Hematopoietic multipotent progenitor cell (in vitro differentiated cells): Measurements from ENCODE around the genes SERTM1 and STOML3.

- CAGE, long polyA plus RNA: no peak
These were observed 123.0 kb downstream of the RFC3 start for GRCh38 chr13:33940831-33941419.

DNA sequence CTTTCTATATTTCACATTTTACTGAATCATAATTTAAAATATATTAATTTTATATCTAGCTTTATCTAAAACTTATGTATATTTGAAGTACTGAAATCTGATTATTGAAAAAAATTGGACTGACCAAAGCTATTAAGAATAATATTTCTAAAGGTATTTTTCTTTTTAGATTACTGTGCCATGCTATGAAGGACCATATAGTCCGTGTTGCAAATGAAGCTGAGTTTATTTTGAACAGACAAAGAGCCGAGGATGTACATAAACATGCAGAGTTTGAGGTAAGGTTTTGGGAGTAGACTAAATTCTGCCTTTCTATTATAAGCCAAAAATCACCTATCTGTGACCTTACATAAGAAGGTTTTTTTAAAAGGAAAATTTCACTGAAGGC lies 127.6 kb downstream of the MAB21L1 start:
- CAGE, long polyA plus RNA: no peak

DNA sequence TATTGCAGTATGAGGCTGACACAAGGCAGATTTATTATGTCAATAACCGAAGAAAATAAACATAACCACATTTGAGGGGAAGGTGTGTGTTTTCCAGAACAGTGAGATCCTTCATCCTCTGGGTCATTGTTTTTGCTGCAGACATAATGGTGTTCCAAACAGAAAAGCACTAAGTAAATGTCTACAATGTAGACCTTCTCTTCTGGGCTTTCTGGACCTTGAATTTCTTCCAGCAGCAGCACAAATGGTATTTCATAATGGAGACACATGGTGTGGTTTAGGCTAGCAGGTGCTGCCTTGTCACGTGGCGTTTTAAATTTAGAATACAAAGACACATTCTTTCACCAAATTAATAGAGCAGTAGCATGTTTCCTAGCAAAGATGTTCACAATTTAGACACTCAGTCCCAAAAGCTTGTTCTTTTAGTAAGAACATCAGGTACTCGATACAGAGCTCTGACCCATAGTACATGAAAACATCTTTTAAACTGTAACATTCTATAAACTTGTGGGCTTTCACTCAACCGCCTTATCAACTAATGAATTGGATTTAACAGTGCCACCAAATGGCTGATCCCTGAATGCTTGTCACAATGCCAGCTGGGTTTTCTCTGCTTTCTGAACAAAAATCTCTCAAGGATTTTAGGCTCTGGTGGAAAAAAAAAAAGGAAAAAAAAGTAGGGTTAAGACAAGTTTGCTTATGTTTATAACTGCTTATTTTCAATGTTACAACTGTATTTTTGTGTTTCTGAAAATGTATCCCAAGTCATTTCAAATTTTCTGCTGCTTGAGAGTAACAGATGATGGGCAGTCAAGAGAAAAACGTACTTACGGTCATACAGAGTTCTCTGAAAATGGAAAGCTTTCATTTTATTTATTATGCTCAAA lies 290.1 kb downstream of the DCLK1 start:
- CAGE, long polyA plus RNA: no peak

DNA sequence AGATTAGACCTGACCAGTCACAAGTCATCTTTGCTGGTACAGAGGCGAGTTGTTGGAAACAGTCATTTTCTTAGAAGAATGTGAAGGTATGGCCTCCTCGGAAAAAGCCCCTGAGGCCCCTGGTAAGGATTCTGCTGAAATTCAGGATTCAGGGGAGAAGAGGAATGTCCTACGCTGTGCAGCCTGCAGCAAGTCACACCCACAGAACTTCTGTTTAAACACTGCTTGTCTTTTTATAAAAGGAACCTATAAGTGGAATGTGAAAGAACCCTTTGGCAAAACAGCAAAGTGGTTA lies 11.1 kb upstream of the SPART start:
- CAGE, long polyA plus RNA: no peak

DNA sequence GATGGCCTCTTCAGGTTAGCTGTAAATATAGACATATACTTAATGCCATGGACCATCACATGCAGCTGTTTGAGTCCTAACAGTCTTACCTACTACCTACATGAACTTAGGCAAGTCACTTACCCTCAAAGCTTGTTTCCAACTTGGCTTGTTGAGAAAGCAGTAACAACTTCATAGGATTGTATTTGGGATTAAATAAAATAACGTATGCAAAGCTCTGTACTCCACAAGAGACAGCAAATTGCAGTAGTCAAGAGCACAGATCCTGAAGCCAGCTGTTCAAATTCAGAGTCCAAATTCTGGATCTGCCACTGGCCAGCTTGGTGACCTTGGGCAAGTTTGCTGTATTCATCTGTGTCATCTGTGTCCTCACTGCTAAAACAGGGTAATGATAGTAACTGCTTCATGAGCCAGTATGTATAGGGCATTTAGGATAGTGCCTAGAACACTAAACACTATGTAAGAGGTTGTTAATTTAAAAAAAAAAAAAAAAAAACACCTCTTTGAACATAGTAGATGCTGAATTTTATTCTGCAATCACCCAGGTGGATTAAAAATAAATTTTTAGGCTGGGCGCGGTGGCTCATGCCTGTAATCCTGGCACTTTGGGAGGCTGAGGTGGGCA lies 13.4 kb upstream of the SPART start:
- CAGE, long polyA plus RNA: no peak

GRCh38 chr13:36673465-36674378 lies at the start of gene SERTM1:
Gene SERTM1 (plus strand): TSS chr13:36674020.
- CAGE, long polyA plus RNA: no peak

- CAGE, long polyA plus RNA: no peak
These were observed 26.8 kb downstream of the STOML3 start for GRCh38 chr13:38963798-38964344.

- CAGE, long polyA plus RNA: start-site peak on the minus strand at chr13:38990829-38990863, 50 reads
These were observed at the start of gene STOML3 for GRCh38 chr13:38990532-38991138. Gene STOML3 (minus strand): TSS chr13:38990831.

- CAGE, long polyA plus RNA: no peak
These were observed 16.0 kb upstream of the STOML3 start for GRCh38 chr13:39006683-39006966.

DNA sequence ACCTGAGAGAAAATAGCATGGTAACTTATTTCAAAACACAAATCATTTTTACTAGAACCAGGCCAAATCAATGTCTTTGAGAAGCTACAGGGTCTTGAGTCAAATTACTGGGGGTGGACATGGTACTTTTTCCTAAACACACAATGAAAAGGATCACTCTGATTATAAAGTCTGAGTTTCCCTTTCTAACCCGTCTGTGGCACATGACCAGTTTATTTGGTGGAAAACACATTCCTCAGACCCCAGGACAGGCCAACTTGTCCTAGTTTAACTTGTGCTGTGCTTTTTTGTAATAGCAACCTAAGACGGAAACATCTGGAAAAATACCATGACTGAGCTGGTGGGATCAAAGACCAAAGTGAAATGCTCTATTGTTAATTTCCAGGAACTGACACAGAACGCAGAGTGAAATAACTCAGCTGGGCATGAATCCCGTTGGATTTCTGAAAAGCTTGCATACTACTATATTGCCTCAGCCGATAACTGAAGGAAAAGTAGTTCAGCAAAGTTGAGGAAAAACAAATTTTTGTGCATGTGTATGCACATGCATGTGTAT lies 188.1 kb downstream of the LHFPL6 start:
- CAGE, long polyA plus RNA: no peak

GRCh38 chr13:39741314-39741793 lies 85.9 kb downstream of the COG6 start:
- CAGE, long polyA plus RNA: no peak

DNA sequence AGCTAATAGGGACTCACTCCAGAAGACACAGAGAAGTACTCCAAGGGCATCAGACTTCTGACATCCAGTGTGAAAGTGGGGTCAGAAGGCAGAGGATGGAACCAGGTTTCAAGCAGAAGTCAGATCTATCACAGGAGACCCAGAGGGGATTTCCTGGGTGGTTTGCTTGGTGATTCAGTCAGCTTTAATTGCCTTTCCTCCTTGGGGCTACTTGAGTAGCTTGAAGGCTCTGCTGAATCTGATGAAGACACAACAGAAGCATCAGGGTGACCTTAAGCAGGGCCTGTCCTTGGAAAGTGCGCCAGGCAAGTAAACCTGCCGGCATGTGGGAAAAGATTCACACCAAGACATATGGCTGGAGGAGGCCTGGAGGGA lies 300.6 kb downstream of the COG6 start:
- CAGE, long polyA plus RNA: no peak

DNA sequence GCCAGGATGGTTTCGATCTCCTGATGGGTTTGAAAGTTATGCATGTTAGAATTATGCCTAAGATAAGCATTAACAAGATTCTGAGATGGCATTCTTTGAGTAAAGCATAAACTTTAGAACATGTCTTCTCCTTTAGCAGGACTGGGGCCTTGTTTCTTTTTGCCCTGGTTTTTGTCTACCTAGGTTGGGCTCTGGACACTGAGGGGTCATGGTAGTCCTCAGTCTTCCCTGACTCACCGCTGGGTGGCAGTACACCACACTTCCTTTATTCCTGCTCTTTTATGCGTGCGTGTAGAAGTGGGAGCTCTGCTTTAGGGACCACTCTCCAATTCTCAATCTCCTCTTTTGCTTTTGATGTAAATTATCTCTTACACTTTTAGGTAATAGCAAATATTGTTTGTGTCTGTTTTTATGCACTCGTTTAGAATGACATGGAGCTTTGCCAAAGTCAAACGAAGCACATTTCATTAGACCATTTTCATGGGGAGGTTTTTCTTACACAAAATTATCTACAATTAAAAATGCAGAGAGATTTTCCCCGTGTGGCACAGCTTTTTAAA lies 413.8 kb downstream of the COG6 start:
- CAGE, long polyA plus RNA: no peak

GRCh38 chr13:40113449-40114015 lies 458.1 kb downstream of the COG6 start:
- CAGE, long polyA plus RNA: no peak

DNA sequence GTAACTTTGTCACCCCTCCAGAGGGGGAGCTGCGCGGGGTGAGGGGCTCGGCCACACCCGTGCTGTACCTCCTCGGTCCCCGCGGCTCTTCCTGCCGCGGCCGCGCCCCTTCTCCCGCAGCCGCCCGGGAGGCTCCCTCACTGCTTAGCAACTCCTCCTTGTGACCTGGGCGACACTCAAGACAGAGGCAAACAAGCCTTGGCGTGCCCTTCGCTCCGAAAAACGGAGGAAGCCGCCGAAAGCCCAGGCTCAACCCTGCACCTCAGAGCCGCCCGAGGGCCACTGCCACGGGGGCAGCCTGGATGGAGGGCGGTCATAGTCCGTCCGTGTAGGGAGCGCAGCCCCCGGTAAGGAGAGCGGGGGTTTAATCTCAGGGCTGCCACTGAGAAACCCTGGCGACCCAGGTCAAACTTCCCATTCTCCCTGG lies 494.2 kb downstream of the FOXO1 start:
- CAGE, long polyA plus RNA: no peak

- CAGE, long polyA plus RNA: no peak
These were observed 444.9 kb downstream of the FOXO1 start for GRCh38 chr13:40221093-40222329.

GRCh38 chr13:40269052-40269708 lies 397.3 kb downstream of the FOXO1 start:
- CAGE, long polyA plus RNA: no peak

GRCh38 chr13:40344851-40345223 lies 321.6 kb downstream of the FOXO1 start:
- CAGE, long polyA plus RNA: no peak

GRCh38 chr13:40353089-40353562 lies 313.3 kb downstream of the FOXO1 start:
- CAGE, long polyA plus RNA: no peak

DNA sequence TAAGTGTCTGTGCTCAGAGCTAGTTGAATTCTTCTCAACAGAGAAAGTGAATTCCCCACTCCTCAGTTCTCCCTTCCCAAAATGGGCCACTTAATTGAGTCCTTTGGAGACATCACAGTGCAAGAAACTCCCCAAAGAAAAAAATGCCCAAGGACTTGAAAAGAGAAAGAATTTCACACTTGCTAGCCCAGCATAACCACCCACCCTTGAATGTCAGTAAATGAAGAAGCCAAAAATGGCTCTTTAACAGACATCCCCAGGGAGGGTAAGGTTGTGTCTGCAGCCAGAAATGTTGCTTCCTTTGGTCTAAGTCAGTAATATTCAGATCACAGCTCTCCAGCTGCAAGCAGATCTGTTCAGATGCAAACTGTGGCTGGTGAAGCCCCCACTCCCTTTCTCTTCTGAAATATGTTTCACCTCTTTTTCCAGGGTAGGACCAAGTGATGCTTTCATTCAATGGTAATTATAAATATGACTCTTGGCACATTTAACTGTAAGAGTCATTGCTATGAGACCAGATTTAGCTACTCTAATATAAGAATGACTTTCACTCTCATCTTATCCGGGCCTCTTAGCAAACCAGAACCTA lies 234.4 kb downstream of the FOXO1 start:
- CAGE, long polyA plus RNA: no peak